AG09309 (cell line): ENCODE measurements around a stretch of chr17.

DNA sequence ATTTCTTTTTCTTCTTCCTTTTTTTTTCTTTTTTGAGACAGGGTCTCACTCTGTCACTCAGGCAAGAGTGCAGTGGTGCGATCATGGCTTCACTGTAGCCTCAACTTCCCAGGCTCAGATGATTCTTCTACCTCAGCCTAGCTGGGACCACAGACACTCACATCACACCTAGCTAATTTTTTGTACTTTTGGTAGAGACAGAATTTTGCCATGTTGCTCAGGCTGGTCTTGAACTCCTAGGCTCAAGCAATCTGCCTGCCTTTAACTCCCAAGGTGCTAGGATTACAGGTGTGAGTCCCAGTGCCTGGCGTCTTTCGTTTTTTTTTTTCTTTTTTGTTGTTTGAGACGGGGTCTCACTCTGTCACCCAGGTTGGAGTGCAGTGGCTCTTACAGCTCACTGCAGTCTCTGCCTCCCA lies 9.6 kb downstream of the GGA3 start:
- RRBS: no CpG with 5 or more reads among the region's 4 CpGs

DNA sequence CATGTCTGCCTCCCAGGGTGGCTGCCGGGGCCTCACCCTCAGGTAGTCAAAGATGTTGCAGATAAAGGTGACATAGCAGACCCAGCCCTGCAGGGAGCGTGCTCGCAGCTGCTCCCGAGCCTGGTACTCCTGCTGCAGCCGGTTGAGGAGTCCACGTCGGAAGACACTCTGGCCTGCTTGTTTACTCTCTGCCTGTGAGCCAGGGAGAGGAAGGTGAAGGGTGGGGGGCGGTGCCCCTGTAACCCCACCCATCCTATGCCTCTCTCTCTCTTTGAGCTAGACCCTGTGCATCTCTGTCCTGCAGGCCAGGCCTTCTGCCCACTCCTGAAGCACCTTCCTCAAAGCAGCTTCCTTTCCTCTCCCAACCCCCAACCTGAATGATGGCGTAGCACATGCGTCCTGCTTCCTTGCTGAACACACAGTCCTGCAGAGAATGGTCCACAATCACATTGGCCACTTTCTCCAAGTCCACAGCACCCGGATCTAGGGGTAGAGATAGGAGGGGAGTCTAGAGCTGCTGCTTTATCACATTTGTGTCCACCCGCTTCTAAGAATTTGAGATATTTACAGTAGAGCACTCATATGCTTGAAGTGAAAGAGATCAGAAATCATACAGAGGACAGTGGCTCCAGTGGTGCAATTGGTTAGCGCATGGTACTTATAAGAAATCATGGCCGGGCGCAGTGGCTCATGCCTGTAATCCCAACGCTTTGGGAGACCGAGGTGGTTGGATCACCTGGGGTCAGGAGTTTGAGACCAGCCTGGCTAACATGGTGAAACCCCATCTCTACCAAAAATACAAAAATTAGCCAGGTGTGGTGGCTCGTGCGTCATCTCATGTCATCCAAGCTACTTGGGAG lies 3.1 kb downstream of the MIF4GD start:
- RRBS: 83% methylated on average over 1 of the region's 19 CpGs

- RRBS: no CpG with 5 or more reads among the region's 2 CpGs
Measured at GRCh38 chr17:75442122-75442636, 14.3 kb upstream of the TMEM94 start.

- RRBS: no CpG with 5 or more reads among the region's 14 CpGs
Measured at GRCh38 chr17:75468802-75469404, 12.5 kb downstream of the TMEM94 start.

- RRBS: no CpG with 5 or more reads among the region's 4 CpGs
Measured at GRCh38 chr17:75487160-75487502, 28.2 kb downstream of the CASKIN2 start.

DNA sequence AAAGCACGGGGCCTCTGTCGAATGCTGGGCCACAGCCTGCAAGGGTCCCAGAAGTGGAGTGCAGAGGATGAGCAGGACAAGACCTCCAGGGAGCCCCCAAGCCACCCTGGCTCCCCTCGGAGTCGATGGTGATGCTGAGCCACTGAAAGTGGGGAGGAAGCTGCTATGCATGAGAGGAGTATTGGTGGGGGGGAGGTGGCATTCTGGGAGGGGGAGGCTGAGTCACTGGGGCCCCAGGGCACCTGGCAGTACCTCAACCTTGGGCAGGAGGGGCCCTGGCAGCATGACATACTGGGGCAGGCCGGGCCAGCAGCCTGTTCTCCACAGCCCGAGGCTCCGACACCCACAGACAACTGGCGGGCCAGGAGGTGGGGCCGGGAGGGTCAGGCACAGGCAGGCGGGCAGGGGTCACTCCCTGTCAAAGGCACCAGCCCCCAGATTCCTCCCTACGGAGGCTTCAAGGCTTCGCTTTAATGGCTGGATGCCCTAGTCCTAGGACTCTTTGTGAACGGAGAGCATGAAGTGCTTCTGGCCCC lies 1.1 kb downstream of the CASKIN2 start:
- RRBS: 5% methylated on average over 4 of the region's 13 CpGs

GRCh38 chr17:75516699-75517310 lies 477 bp downstream of the TSEN54 start:
- RRBS: 2% methylated on average over 24 of the region's 53 CpGs

DNA sequence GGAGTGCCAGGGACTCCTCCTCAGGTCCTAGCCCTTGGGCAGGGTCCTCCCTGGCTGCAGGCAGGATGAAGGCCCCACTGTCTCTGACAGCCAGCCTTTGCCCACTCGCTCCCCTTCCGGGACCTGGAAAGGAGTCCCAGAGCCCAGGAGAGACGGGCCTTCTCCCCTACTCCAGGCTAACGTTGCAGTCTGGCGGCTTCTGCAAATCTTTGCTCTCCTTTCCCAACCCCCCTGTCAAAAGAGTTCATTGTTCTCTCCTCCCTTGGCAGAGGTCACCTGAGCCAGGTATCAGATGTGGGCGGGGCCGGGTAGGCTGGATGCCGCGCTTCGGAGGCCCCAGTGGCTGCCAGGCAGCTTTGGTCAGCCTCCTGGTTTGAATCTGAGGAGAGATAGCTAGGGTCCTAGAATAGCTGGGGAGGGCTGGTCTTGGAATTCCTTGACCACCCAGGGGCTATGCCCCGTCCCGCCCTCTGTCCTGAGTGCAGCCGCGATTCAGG lies 24.3 kb downstream of the LLGL2 start:
- RRBS: no CpG with 5 or more reads among the region's 14 CpGs

DNA sequence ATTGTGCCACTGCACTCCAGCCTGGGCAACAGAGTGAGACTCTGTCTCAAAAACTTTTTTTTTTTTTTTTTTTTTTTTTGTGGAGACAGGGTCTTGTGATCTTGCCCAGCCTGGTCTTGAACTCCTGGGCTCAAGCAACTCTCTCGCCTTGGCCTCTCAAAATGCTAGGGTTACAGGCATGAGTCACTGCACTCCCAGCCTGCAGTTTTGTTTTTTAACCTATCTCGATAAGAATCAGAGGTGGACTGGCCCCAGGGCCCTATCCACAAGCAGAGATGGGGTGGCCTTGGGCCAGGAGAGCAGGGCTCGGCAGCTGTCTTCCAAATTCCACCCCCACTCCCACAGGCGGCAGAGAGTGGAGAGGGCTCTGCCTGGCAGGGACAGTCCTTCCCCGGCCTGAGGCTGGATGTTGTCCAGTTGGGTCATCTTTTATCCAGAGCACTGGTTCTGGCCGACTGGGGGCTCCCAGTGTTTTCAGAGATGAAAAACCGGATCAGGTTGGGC lies 30.6 kb upstream of the MYO15B start:
- RRBS: 59% methylated on average over 2 of the region's 7 CpGs

- RRBS: no CpG with 5 or more reads among the region's 10 CpGs
Measured at GRCh38 chr17:75557485-75557933, 30.1 kb upstream of the MYO15B start.

- RRBS: no CpG with 5 or more reads among the region's 17 CpGs
Measured at GRCh38 chr17:75589731-75589928, 2.0 kb downstream of the MYO15B start.

- RRBS: 65% methylated on average over 11 of the region's 24 CpGs
Measured at GRCh38 chr17:75589929-75590247, 2.3 kb downstream of the MYO15B start.

- RRBS: no CpG with 5 or more reads among the region's 18 CpGs
Measured at GRCh38 chr17:75636222-75636824, 3.1 kb downstream of the SMIM5 start.

- RRBS: no CpG with 5 or more reads among the region's 14 CpGs
Measured at GRCh38 chr17:75645096-75645963, 721 bp upstream of the SMIM6 start.

DNA sequence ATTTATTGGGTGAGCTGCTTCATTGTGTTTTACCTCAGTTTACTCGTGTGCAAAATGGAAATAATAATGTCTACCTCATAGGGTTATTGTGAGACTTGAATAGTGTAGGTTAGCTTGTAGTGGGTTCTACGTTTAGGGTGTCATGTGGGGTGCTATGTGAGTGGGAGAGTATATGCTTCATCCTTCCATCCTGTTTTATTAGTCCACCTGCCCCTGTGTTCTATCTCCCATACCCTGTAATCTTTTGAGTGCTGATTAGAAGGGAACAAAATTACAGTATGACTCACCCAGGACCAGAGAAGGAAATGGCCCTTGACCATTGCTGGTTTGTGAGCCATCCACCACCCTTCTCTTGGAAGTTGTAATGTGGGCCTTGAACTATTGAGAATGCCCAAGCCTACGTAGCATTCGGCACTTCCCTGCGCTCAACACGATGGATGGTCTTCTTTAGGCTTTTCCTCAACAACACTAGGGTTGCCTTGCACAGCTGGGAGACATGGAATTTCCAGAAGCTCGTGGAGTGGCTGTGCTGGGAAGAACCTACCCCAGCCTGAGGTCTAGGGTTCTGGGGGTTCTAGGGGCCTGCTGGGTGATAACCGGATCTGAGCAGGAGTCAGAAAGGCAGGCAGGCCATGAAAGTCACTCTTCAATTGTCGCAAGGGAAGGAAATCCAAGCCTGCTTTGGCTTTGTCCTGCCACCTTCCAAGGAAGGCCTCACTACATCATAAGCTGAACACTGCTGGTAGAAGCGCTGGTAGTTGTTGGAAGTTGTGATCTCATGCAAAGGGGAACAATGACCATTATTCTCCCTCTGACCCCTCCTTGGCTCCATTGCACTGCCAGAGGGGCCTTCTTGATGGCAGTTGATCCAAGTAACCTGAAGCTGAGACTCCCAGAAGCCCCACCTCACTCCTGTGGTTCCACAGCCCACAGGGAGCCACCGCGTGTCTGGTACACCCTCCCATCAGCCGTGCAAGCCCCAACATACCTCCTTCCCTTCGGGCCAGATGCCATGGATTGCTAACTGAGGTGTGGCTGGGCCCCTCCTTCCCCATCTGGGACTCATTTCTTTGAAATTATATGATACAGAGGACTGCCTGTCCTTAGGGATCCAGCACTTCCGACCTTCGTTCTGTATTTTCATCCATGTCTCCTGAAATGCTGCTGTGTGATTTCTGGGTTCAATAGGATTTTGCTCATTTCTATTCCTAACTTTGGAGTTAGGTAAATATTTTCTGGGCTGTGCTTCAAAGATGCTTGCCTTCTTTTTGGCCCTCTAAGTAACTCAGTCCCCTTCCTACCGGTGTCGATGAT lies 17.5 kb downstream of the SAP30BP start:
- RRBS: no CpG with 5 or more reads among the region's 18 CpGs

DNA sequence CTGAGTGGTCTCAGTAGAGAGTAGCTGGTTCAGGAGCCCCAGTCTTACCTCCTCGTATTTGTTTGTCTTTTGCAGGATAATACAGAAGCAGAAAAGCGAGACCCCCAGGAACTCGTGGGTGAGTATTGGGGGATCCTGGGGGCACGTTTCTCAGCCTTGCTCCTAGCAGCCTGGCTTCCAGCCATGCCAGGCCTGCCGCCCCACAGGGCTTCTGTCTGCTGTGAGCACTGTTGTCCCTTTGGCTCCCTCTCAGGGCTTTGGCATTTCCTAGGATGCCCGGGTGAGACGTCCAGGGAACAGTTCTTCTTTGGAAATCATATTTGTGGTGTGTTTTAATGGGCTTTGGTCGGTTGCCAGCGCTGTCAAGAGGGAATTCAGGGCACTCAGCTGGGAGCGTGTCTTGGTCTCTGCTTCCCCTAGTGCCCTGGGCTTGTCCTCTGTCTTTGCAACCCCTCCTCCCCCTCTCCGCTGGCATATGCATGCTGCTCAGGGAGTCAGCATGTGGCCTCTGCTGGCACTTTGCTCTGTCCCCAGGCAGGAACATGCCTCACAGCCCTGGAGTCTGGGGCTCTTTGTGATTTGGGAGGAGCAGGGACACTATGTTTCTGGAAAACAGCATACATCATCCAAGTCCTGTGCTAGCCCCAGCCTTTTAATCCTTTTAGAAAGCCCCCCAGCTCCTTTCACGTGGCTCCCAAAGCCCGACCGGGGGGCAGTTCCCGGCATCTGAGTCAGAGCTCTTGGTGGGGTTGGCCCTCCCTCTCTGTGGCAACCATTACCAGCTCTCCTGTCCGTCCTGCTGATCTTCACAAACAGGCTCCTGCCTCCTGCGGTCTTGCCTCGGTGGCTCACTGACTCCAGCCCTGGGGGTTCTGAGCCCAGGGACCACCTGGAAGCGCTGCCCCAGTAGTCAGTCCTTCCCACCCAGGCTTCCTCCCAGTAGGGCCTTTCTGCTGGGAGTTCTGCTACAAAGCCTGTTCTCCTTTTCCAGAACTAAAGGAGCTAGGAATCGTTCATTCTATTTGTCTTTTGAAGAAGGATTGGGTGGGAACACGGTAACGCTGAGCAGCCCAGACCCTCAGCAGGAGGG lies 26.6 kb downstream of the SAP30BP start:
- RRBS: no CpG with 5 or more reads among the region's 22 CpGs

GRCh38 chr17:75703385-75704262 lies 17.6 kb upstream of the ITGB4 start:
- RRBS: no CpG with 5 or more reads among the region's 20 CpGs

GRCh38 chr17:75704862-75706105 lies 16.0 kb upstream of the ITGB4 start:
- RRBS: no CpG with 5 or more reads among the region's 35 CpGs

DNA sequence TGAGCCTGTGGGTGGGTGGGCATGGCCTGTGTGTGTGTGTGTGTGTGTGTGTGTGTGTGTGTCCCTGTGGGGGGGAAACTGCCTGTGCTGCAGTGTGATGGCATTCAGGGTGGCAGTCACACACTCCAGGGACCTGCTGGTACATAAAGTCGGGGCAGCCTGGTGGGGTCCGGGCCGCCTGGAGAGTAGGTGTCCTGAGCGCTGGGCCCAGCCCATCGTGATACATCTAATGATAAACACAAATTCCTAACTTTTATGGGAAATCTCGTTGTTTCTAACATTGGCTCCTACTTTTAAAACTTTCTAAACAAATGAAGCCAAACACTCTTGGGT lies 1.4 kb downstream of the ITGB4 start:
- RRBS: no CpG with 5 or more reads among the region's 6 CpGs

GRCh38 chr17:75764037-75764573 lies 887 bp downstream of the GALK1 start:
- RRBS: no CpG with 5 or more reads among the region's 14 CpGs